SK-N-SH (cell line): ENCODE results near the genes XKR7, DNMT3B, BPIFA3, BPIFB1 and NECAB3.

GRCh38 chr20:31967762-31969000, at the start of gene XKR7:
Gene XKR7, plus strand, starts transcription at chr20:31968151.
- RRBS, result 4% methylated on average over 13 of the region's 104 CpGs
CAGE:
- cytosol, long polyA plus RNA, result no peak
- long polyA plus RNA, result no peak
- nucleus, long polyA plus RNA, result no peak

DNA sequence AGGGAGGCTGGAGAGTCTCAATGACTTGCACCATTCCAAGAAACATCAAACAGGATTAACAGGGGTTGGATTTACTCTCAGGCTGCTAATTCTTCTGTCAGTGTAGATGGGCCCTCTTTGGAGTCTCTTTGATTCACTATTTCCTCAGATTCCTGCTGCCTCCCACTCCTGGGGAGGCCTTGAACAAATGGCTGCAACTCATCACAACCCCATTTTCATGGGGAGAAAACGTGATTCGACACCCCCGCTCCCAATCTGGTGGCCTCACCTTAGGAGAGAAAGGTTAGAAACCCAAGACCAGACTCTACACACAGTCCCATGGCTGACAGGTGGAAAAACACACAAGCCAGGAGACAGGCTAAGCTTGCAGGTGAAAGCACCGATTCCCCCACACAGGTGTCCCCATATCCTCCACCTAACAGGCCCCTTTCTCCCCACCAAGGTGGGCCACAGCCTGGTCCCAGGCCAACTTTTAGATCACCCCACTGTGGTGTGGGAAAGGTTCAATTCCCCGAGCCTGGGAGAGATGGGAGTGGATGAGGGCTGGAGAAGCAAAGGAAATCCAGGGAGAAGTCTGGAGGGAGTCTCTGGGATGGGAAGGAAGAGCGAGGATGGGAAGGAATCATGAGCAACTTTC, 1.1 kb downstream of the PLAGL2 start:
- RRBS, result no CpG with 5 or more reads among the region's 6 CpGs
CAGE:
- cytosol, long polyA plus RNA, result no peak
- long polyA plus RNA, result no peak
- nucleus, long polyA plus RNA, result no peak

- RRBS, result no CpG with 5 or more reads among the region's 11 CpGs
CAGE:
- cytosol, long polyA plus RNA, result no peak
- long polyA plus RNA, result no peak
- nucleus, long polyA plus RNA, result no peak
Observed at GRCh38 chr20:32357696-32357922, 522 bp upstream of the ASXL1 start.

- RRBS, result 2% methylated on average over 20 of the region's 41 CpGs
CAGE:
- cytosol, long polyA plus RNA, result no peak
- long polyA plus RNA, result no peak
- nucleus, long polyA plus RNA, result no peak
Observed at GRCh38 chr20:32358943-32359579, 930 bp downstream of the ASXL1 start.

- RRBS, result no CpG with 5 or more reads among the region's 7 CpGs
CAGE:
- cytosol, long polyA plus RNA, result no peak
- long polyA plus RNA, result no peak
- nucleus, long polyA plus RNA, result no peak
Observed at GRCh38 chr20:32360082-32360558, 2.0 kb downstream of the ASXL1 start.

DNA sequence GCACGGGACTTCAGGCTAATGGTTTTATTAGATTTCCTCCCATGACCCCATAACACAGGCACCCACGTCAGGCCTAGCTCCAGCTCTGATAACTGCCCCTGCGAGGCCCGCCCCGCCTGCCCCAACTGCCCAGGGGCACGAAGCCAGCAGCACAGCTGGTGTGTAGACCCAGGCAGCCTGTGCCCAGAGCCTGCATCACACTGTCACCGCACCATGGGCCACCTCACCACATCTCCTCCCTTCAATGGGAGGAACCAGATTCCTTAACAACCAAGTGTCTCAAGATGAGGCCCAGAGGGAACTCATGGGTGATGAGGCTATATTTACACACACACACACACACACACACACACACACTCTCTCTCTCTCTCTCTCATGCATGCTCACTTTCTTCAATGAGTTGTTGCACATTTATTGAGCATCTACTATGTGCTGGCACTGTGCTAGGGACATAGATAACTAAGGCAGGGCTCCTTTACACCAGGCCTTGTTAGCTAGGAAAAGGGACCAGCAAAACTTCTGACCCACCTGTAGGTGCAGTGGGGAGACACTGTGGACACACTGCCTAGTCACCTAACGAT, 107.1 kb downstream of the NOL4L start:
- RRBS, result no CpG with 5 or more reads among the region's 8 CpGs
CAGE:
- cytosol, long polyA plus RNA, result no peak
- long polyA plus RNA, result no peak
- nucleus, long polyA plus RNA, result no peak

GRCh38 chr20:32484062-32484498, 101.1 kb downstream of the NOL4L start:
- RRBS, result 2% methylated on average over 22 of the region's 38 CpGs
CAGE:
- cytosol, long polyA plus RNA, result no peak
- long polyA plus RNA, result no peak
- nucleus, long polyA plus RNA, result no peak

GRCh38 chr20:32485510-32485864, 99.6 kb downstream of the NOL4L start:
- RRBS, result no CpG with 5 or more reads among the region's 3 CpGs
CAGE:
- cytosol, long polyA plus RNA, result no peak
- long polyA plus RNA, result no peak
- nucleus, long polyA plus RNA, result no peak

- RRBS, result 25% methylated on average over 5 of the region's 11 CpGs
CAGE:
- cytosol, long polyA plus RNA, result no peak
- long polyA plus RNA, result no peak
- nucleus, long polyA plus RNA, result no peak
Observed at GRCh38 chr20:32509589-32510151, 75.5 kb downstream of the NOL4L start.

GRCh38 chr20:32538268-32539432, 46.5 kb downstream of the NOL4L start:
- RRBS, result 68% methylated on average over 4 of the region's 28 CpGs
CAGE:
- cytosol, long polyA plus RNA, result no peak
- long polyA plus RNA, result no peak
- nucleus, long polyA plus RNA, result no peak

DNA sequence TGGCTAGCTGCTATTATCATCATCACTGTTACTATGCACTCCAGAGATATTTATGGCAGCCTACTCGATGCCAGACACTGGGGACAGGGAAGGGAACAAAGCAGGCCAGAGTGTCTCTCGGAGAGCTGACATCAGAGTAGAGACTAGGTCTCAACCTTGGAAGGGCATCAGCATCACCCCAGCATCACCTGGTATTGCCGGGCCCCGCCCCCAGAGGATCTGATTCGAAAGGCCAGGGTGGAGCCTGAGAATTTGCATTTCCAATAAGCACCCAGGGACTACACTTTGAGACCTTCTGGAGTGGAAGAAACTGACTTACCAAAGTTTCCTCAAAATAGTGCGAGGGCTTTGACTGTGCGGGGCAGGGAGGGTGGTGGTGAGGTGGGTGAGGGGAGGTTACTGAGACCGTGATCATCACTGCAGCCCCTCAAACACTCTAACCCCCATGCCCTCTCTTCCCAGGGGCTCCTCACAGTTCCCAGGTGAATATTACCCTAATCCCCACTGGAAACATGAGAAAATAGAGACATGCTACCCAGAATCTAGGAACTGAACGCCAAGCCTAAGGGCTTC, 629 bp upstream of the COMMD7 start:
- RRBS, result no CpG with 5 or more reads among the region's 9 CpGs
CAGE:
- cytosol, long polyA plus RNA, result no peak
- long polyA plus RNA, result no peak
- nucleus, long polyA plus RNA, result no peak

GRCh38 chr20:32762296-32762815, at the start of gene DNMT3B:
Gene DNMT3B, plus strand, starts transcription at chr20:32762385.
- RRBS, result 2% methylated on average over 59 of the region's 68 CpGs
CAGE:
- cytosol, long polyA plus RNA, result no peak
- long polyA plus RNA, result no peak
- nucleus, long polyA plus RNA, result no peak

- RRBS, result no CpG with 5 or more reads among the region's 6 CpGs
CAGE:
- cytosol, long polyA plus RNA, result no peak
- long polyA plus RNA, result no peak
- nucleus, long polyA plus RNA, result no peak
Observed at GRCh38 chr20:32972114-32972792, 32.0 kb downstream of the SUN5 start.

- RRBS, result no CpG with 5 or more reads among the region's 2 CpGs
CAGE:
- cytosol, long polyA plus RNA, result no peak
- long polyA plus RNA, result no peak
- nucleus, long polyA plus RNA, result no peak
Observed at GRCh38 chr20:33217065-33217437, at the start of gene BPIFA3. Gene BPIFA3, plus strand, starts transcription at chr20:33217352.

- RRBS, result no CpG with 5 or more reads among the region's 8 CpGs
CAGE:
- cytosol, long polyA plus RNA, result no peak
- long polyA plus RNA, result no peak
- nucleus, long polyA plus RNA, result no peak
Observed at GRCh38 chr20:33282896-33283270, at the start of gene BPIFB1. Gene BPIFB1, plus strand, starts transcription at chr20:33283214.

GRCh38 chr20:33358125-33358740, 43.1 kb downstream of the CDK5RAP1 start:
- RRBS, result no CpG with 5 or more reads among the region's 6 CpGs
CAGE:
- cytosol, long polyA plus RNA, result no peak
- long polyA plus RNA, result no peak
- nucleus, long polyA plus RNA, result no peak

DNA sequence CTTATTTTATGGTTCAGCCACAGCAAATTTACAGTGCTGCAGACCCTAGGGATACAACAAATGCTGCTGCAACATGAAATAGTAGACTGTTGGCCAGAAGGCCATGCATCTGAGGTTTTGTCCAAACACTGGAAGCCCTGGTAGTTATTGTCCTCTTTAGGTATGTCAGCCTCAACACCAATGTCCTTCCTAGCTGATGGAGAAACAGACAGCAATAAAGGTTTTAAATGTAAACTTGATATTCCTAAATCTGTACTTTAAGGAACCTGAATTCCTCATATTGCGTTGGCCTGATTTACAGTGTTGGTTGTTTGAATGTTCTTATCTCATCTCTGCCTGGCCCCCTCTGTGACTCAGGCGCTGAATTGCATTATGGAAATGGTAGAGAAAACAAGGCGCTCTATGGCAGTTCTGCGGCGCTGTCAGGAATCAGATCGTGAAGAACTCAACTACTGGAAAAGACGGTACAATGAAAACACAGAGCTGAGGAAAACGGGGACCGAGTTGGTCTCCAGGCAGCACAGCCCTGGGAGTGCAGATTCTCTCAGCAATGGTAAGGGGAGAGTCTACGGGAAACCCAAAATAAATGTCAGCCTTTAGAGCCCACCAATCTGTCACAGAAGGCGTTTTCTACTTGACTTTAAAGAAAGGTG, 32.6 kb upstream of the C20orf144 start:
- RRBS, result no CpG with 5 or more reads among the region's 11 CpGs
CAGE:
- cytosol, long polyA plus RNA, result no peak
- long polyA plus RNA, result no peak
- nucleus, long polyA plus RNA, result no peak

DNA sequence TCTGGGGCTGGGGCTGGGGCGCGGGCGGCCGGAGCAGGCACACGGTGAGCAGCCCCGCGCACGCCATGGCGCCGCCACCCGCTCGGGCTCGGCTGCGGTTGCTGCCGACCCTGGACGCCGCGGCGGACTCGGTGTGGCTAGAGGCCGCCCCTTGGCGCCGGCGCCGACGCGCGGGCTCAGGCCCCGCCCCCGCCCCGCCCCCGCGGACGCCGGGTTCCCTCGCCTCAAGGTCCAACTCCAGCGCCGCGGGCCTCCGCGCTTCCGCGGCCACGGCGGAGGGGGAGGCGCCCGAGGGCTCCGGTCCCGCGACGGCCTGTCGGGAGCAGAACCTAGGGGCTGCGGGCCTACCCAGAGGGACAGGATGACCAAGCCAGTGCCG, at the start of gene NECAB3:
Gene NECAB3 (minus strand): TSS at position 143 of the 379 bp plus-strand sequence.
- RRBS, result 2% methylated on average over 26 of the region's 54 CpGs
CAGE:
- cytosol, long polyA plus RNA, result no peak
- long polyA plus RNA, result no peak
- nucleus, long polyA plus RNA, result no peak

GRCh38 chr20:33675498-33676038, 1.3 kb upstream of the NECAB3 start:
- RRBS, result no CpG with 5 or more reads among the region's 9 CpGs
CAGE:
- cytosol, long polyA plus RNA, result no peak
- long polyA plus RNA, result no peak
- nucleus, long polyA plus RNA, result no peak

GRCh38 chr20:33789230-33790090, 21.7 kb upstream of the CHMP4B start:
- RRBS, result no CpG with 5 or more reads among the region's 12 CpGs
CAGE:
- cytosol, long polyA plus RNA, result no peak
- long polyA plus RNA, result no peak
- nucleus, long polyA plus RNA, result no peak